ENCODE results near the genes BAHD1 and VPS18.

GRCh38 chr15:40051557-40052084 is 12.6 kb upstream of the SRP14 start:
- PRO-cap: no peak

DNA sequence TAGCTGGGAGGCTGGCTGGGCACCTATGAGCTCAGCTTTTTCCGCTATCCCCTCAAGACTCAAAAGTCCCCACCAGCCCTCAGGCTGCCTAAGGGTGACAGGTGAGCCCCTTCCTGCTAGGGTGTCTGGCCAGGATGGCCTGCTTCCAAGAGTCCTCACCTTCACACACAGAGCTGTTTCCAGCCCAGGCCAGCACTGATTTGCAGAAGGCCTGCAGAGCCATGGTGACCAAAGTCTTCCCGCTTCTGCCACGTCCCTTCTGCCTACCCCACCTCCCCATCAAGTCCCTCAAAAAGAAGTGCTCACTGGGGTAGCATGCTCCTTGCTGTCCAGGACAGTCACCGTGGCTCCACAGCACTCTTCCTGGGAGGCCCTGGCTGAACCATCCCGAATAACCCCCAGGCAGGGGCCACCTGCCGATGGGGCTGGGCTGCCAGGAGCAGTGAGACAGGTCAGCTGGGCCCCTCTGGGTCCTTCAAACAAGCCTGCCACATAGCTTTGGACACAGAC is 20.4 kb downstream of the BMF start:
- PRO-cap: no peak

DNA sequence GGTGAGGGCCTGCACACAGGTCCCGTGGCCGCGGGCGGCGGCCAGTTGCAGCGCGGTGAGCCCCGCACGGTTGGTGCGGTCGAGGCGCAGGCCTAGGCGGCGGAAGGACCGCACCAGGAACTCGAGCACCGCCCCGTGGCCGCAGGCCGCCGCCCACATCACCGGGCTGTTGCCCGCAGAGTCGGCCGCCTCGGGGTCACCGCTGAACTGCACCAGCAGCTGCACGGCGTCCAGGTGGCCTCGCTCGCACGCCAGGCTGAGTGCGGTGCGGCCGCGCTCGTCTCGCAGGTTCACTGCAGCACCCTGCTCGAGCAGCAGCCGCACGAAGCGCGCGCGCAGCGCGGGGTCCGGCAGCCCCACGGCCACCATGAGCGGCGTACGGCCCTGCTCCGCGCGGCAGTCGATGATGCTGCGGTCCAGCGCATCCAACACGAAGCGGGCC is 778 bp downstream of the ANKRD63 start:
- PRO-cap: no peak

- PRO-cap: no peak
These were observed 6.8 kb downstream of the CCDC9B start for GRCh38 chr15:40333783-40334446.

GRCh38 chr15:40344715-40345211 is 4.0 kb upstream of the CCDC9B start:
- PRO-cap: no peak

DNA sequence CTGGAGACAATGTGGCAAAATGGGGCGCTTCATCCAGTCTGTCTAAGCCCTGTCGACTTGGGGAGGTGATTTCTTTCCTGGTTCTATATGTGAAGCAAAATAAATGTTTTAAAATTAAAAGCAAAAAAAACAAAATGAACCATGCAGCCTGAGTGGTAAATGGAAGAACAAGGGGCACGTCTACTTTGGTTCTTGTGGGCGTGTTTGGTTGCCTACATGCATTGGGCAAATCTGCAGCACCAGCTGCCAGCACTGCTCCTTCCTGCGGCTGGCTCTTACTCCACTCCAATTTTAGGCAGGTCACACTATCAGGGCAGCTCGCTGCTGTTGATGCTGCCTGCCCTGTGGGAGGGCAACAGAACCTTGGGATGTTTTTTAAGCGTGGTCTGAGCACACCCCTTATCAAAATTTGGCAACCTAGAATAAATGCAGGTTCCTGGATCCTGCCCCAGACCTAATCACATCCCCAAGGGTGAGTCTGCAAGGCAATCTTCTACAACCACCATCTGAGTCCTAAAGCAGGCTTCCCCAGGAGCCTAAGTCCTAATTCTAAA is 15.7 kb downstream of the IVD start:
- PRO-cap: no peak

DNA sequence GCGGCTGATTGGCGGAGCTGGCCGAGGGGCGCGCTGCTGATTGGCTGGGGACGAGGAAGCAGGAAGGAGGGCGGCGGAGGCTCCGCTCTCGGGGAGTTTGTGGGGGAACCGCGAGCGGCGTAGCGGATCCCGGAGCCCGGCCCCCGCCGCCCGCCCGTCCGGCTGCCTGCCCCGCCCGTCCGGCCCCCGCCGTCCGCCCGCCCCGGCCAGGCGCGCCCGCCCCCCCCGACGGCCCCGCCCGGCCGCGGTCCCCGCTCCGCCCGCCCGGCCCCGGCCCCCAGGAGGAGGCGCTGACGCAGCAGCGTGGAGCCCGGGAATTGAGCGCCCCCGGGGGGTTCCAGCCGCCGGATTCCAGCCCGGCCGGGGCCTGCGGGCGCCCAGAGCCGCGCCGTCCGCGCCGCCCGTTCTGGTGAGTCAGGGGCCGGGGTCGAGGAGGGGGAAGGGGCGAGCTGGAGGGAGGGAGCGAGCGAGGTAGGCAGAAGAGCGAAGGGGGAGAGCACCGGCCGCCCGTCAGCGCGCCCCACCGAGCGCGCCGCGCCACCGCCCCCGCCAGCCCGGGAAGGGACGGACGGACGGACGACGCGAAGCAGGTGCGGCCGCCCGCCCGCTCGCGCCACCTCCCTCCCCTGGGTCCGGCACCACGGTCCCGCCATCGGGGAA is at the start of gene BAHD1:
Gene BAHD1, plus strand, starts transcription at position 94 of the 660 bp plus-strand sequence.
- PRO-cap: bidirectional peak, plus-strand start at position 64 of the sequence, minus-strand start outside the sequence; unidirectional peak, plus-strand start at position 478 of the sequence

DNA sequence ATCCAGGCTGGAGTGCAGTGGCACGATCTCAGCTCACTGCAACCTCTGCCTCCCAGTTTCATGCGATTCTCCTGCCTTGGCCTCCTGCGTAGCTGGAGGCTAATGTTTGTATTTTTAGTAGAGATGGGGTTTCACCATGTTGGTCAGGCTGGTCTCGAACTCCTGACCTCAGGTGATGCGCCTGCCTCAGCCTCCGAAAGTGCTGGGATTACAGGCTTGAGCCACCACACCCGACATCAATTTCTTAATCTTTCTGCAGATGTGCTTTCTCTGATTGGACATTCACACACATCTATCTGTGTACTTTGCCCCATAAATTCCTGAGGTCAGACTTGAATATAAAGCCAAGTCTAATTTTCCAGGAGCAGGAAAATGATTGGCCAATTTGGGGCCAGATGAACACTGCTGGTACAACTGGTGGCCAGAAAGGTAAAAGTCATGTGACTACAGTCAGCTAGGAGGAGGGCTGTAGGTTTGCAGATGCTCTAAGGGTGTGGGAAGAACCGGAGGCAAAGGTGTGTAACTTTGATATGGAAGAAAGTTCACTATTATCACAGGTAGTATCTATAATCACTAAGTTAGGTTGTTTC is 3.3 kb upstream of the RAD51 start:
- PRO-cap: no peak

DNA sequence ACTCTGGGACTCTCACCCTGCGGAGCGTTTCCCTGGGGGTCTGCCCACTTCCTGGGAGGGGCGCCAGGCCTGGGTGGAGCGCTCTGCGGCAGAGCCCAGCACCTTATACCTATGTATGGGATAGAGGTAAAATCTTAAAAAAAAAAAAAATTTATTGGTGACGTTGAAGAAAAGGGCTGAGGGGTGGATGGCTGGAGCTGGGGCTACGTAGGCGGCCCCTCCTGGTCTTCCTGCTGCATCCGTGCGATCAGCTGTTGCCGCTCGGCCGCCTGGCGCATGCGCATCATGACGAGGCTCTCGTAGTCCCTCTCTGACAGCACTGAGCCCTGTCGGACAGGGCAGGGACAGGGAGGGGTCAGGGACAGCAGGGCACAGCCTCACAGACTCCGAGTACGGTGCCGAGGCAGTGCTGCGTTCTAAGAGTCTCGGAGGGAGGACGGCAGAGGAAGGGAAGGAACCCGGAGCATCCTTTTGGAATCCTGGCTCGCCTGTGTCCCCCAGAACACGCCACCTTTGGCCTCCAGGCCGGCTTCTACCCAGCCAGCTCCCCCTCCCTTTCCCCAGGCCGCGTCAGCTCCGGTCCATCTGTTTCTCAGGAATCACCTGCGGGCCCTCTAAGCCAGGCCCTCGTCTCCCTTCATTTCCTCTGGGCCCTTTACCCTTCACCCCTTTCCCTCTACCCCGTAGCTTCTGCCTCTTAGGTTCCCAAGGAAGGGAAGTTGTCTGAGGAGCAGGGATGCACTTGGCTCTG is 1.9 kb upstream of the C15orf62 start:
- PRO-cap: no peak

DNA sequence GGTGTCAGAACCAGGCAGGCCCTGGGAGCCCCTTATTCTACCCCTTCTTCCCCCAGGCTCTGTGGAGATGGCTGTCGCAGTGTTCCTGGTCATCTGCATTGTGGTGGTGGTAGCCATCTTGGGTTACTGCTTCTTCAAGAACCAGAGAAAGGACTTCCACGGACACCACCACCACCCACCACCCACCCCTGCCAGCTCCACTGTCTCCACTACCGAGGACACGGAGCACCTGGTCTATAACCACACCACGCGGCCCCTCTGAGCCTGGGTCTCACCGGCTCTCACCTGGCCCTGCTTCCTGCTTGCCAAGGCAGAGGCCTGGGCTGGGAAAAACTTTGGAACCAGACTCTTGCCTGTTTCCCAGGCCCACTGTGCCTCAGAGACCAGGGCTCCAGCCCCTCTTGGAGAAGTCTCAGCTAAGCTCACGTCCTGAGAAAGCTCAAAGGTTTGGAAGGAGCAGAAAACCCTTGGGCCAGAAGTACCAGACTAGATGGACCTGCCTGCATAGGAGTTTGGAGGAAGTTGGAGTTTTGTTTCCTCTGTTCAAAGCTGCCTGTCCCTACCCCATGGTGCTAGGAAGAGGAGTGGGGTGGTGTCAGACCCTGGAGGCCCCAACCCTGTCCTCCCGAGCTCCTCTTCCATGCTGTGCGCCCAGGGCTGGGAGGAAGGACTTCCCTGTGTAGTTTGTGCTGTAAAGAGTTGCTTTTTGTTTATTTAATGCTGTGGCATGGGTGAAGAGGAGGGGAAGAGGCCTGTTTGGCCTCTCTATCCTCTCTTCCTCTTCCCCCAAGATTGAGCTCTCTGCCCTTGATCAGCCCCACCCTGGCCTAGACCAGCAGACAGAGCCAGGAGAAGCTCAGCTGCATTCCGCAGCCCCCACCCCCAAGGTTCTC is 13.1 kb downstream of the SPINT1 start:
- PRO-cap: no peak

DNA sequence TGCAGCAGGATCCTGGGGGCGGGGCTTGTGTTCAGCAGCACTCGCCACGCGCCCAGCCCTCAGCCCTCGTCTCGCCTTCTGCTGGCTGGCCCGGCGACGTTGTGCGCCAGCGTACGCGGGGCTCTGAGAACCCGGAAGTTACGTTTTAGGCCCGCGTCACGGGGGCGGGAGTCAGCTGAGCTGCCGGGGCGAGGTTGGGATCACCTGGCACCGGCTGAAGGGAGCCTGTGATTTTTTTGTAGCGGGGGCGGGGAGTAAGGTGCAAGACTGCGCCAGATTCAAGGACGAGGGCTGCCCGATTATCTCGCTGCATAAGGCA is at the start of gene VPS18:
Gene VPS18, plus strand, starts transcription at position 170 of the 319 bp plus-strand sequence.
- PRO-cap: bidirectional peak, plus-strand start at position 275 of the sequence, minus-strand start at position 80 of the sequence

GRCh38 chr15:40929702-40930098 is 560 bp downstream of the DLL4 start:
- PRO-cap: unidirectional peak, minus-strand start at chr15:40929881

- PRO-cap: no peak
These were observed 3.5 kb downstream of the DLL4 start for GRCh38 chr15:40932631-40933102.

DNA sequence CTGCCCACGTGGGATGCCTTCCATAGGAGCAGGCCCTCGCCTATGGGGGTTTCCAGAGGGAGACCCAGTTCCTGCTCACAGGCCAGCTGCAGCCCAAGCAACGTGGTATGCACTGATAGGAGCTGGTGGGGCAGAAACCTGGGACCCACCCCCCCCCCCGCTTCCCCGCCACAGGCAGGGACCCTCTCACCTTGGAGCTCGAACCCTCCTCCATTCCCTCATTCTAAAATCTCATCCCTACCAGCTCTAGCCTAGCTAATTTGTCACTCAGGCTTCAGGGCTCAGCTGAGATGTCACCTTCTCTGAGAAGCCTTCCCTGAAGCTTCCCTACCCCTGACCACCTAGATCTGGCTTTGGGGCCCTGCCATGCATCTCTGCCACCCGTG is 11.0 kb downstream of the CHAC1 start:
- PRO-cap: no peak

DNA sequence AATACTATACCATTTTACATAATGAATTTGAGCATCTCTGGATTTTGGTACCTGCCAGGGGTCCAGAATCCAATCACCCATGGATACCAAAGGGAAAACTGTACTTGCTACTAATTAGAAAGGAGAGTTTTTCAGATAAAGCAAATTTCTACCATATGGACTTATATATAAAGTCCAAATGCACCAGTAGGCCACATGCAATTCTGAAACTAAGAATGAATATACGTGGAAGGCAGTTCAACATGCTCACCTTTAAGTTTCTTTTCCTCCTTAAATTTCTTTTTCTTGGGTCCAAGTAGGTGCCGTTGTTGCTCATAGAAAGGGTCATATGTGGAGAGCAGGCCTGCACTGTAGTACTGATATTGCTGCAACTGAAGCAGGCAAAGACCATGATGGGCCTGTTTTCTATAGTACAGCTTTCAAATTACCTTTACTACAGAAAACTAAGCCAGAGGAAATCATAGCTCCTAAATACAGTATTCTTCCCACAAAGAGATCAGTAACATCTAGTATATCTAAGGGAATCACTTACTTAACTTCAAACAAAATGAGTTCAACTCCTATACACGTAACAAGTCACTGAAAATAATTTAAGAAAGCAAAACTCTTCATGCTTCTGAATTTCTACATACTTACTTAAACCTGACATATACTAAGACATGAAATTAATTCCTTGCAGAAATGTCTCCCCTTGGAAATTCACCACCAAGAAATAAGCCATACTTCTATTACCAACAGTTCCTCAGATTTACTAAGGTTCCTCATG is 28.6 kb downstream of the INO80 start:
- PRO-cap: no peak

- PRO-cap: no peak
These were observed 813 bp downstream of the INO80 start for GRCh38 chr15:41115388-41115546.

- PRO-cap: no peak
These were observed 27.9 kb downstream of the CHP1 start for GRCh38 chr15:41258809-41259594.

DNA sequence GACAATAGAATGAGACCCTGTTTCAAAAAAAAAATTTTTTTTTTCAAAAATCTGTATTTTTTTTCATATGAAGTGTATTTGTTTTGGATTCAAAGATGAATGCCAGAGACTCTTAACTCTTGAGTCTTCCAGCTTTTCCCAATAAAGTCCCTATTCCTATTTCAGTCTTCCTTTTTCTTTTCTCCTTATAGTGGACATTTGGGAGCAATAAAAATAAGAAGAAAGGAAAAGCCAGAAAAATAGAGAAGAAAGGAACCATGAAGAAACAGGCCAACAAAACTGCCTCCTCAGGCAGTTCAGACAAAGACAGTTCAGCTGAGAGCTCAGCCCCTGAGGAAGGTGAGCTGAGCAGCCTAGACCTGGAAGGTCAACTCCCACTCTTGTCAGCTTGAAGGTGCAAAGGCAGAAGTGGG is 35.8 kb downstream of the RTF1 start:
- PRO-cap: no peak

- PRO-cap: no peak
These were observed 9.5 kb downstream of the TYRO3 start for GRCh38 chr15:41568262-41569087.

- PRO-cap: no peak
These were observed 25.7 kb downstream of the TYRO3 start for GRCh38 chr15:41584643-41585104.